HEK293 (cell line): Measurements from ENCODE around the gene PDE1B.

GRCh38 chr12:53757082-53757610 lies 29.9 kb upstream of the CALCOCO1 start:
- PRO-cap: no peak
- RRBS, 2 experiments: 3% methylated on average over 6 of the region's 17 CpGs

GRCh38 chr12:53806502-53806909 lies 79.3 kb upstream of the CALCOCO1 start:
- PRO-cap: bidirectional peak, plus-strand start at chr12:53806785, minus-strand start at chr12:53806574
- RRBS, 2 experiments: no CpG with 5 or more reads among the region's 6 CpGs

GRCh38 chr12:53868376-53868888 lies 70.2 kb upstream of the HOXC13 start:
- PRO-cap: no peak
- RRBS, 2 experiments: no CpG with 5 or more reads among the region's 5 CpGs

GRCh38 chr12:53952358-53952631 lies 2.4 kb upstream of the HOXC12 start:
- PRO-cap: no peak
- RRBS, 2 experiments: no CpG with 5 or more reads among the region's 10 CpGs

DNA sequence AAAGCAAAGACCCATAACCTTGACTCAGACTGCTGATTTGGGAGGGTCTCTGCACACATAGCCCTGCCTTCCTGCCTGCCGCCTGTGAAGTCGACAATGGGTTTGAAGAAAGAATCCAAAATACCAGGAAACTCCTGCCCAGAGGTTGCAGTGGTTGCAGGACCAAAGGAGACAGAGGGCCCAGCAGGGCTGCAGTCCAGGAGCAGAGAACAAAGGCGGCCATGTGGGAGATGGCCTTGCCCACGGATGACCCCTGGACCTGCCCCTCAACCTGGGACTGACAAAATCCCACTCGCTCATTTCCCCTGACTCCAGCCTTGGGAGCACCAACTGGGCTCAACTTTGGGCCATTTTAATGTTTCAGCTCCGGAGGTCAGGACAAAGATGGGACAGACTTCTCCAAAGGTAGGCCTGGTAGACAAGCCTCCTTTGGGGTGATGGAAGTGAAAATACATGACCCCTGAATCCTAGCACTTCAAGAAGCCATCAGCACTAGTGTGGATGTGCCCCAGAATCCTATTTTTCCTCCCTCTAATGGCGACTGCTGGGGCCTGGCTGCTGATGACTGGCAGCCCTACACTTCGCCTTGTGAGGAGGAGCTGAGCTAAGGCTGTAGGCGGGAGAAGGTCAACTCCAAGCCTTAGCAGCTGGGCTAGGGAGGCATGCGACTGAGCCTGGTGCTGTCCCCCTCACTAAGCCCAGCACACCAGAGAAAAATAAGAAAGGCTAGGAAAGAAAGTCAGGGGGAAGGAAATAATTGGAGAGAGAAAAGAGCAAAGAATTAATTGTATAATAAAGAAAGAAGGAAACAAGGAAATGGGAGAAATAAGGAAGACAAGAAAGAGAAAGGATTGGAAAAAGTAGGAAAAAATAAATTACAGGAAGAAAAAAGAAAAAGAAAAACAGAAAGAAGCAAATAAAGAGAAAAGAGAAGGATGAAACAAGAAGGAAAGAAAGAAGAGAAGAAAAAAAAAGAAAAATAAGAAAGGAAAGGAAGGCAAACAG lies 4.9 kb upstream of the HOXC10 start:
- PRO-cap: no peak
- RRBS, 2 experiments: no CpG with 5 or more reads among the region's 10 CpGs

DNA sequence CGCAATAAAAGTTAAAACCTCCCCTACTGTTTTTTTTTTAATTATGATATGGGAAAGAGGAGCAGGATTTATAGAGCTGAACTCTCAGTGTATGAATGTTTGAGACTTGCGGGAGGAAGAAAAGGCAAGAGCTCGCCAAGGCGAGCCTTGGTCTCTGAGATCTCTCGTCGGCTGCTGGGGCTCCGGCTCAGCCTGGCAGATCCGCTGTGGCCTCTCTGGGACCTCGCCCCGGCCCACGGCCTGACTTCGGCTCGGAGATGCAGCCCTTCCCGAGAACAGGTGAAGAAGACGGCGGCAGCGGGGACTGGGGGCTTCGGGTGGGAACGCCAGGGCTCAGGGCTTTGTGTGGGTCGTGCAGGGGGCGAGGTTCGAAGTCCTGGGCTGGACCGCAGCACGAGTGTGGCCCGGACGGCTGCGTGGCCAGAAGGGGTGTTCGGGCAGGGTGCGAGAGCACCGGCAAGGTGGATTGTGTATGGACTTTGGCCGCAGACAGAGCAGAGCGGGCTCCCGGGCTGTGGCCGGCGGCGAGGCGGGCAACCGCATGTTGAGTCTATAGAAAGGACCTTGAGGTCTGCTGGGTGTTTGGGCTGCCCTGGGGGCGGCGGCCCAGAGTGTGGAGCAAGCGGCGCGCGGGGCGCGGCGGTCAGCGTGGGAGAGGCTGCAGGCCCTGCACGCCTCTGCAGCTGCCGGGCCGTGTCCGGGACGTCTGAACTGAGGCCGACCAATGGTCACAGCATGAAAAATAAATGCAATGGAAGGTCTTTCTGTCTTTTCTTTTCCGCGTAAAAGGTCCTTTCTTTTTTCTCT lies 5.8 kb upstream of the HOXC9 start:
- PRO-cap: unidirectional peak, plus-strand start at position 87 of the sequence; bidirectional peak, plus-strand start outside the sequence, minus-strand start at position 713 of the sequence
- RRBS, 2 experiments: 82 to 90% methylated on average over 13 of the region's 56 CpGs

GRCh38 chr12:54018575-54019516 lies 9.4 kb upstream of the HOXC6 start:
- PRO-cap: bidirectional peak, plus-strand start at chr12:54019197, minus-strand start at chr12:54019152; bidirectional peak, plus-strand start at chr12:54019306, minus-strand start at chr12:54019346
- RRBS, 2 experiments: 4 to 7% methylated on average over 3 to 4 of the region's 55 CpGs

- PRO-cap: bidirectional peak, plus-strand start at chr12:54037057, minus-strand start at chr12:54036998; bidirectional peak, plus-strand start at chr12:54037161, minus-strand start at chr12:54037157
- RRBS, 2 experiments: no CpG with 5 or more reads among the region's 9 CpGs
These were observed 4.1 kb downstream of the HOXC5 start for GRCh38 chr12:54036873-54037358.

DNA sequence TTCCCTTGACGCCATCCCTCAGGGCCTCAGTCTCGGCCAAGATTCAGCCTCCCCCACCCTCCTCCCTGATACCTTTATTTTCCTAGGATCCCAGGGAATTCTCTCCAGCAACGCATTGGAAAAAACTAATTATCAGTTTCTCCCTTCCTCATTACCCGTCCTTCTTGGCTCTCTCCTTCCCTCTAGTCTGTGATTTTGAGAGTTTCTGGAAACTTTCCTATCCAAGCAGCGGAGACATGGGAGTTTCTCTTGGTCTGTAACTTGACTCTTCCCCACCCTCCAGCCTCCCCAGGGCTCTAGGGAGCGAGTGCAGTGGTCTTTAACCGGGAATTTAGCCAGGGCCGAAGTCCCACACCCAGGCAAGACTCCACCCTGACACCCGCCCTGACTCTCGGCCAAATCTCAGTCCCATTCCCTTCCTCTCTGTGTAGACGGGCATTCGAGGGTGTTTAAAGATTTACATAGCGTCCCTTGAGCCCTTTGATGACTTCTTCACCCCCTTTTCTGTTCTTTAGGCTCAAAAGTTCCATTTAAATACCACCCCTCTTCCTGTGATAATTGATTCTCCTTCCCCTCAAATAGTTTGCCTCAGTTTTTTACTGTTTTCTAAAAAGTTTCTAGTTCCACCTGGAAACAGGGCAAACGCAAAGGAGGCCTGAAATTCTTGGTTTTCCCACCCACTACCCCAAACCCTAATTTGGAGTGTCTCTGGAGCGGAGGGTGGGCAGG lies 6.8 kb downstream of the HOXC5 start:
- PRO-cap: bidirectional peak, plus-strand start at position 325 of the sequence, minus-strand start at position 191 of the sequence
- RRBS, 2 experiments: no CpG with 5 or more reads among the region's 15 CpGs

DNA sequence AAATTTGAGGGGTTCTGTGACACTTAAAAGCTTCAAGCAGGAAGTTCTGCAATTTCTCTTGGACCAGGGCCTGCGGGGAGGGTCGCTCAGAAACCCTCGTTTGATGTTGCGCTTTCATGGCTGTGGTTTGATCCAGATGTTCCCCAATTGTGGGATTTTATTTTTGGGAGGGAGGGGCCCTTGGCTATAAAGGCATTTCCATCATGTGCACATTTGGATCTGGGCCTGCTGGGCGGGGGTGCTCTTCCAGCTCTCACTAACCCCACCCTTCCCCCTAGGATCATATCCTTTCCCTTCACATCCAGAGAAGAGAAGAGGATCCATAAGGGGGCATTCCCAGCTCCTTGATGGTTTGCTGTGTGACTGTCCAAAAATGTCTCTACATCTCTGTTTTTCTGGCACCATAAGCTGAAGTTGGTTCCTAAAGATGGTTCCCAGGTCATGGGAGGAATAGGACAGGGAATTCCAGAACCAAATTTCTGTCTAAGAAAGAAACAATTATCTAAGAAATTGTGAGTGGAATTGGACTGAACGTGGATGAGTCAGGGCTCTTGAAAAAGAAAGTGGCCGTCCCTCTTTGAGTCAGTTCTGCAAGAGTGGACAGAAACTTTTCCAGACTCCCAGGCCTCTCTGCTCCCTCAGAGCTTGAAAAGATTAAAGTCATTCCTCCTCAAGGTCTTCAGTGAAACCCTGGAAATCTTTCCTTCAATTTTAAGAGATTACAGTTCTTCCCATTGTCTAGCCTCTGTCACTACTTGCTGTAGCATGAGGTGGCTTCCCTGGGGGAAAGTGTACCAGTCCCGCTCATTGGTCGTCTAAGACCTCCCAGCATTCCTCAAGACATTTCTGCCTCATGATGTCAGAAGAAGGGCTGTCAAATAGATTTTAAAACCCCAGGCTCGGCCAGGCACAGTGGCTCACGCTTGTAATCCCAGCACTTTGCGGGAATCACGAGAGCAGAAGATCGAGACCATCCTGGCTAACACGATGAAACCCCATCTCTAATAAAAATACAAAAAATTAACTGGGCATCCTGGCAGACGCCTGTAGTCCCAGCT lies 47.0 kb downstream of the SMUG1 start:
- PRO-cap: no peak
- RRBS, 2 experiments: no CpG with 5 or more reads among the region's 16 CpGs

DNA sequence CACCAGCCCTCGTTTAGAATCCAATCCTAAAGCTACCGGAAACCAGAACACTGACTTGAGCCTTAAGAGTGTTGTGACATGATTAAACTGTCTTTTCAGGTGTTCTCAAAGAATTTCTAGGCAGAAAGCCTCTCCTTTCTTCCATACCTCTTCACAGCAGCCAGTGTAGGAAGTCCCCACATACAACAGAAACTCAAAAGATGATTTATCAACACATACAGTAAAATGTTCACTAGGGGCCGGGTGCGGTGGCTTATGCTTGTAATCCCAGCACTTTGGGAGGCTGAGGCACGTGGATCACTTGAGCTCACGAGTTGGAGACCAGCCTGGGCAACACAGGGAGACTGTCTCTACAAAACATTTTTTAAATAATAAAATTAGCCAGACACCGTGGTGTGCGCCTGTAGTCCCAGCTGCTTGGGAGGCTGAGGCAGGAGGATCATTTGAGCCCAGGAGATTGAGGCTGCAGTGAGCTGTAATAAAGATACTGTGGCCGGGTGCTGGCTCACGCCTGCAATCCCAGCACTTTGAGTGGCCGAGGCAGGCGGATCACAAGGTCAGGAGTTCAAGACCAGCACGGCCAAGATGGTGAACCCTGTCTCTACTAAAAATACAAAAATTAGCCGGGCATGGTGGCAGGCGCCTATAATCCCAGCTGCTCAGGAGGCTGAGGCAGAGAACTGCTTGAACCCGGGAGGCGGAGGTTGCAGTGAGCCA lies 44.8 kb upstream of the SMUG1 start:
- PRO-cap: no peak
- RRBS, 2 experiments: no CpG with 5 or more reads among the region's 17 CpGs

DNA sequence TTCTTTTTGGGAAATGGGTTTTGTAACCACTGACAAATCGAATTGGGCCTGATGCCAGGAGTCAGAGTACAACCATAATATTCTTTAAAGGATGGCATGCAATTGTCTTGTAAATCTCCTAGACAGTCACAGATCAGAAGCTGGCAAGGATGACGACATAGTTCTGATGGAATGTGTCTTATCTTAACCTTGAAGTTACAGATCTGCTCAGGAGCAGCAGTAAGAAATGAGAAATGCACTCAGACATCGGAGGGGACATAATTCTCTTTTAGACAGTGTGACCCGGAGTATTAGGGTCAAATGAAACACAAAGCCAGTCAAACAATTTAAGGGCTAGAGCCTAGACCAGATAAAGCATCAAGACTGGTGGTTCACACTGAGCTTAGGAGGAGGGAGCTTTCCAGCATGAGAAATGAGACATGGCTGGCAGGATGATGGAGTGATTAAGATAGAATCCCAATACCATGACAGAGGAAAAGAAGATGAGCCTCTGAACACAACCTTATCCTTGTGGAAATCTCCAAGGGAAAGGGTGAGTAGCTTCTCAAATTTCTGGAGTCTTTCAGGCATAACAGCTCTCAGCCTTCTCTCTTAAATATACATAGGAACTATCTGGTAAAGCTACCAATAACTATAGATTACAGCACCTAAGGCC lies 17.4 kb downstream of the CBX5 start:
- PRO-cap: no peak
- RRBS, 2 experiments: no CpG with 5 or more reads among the region's 4 CpGs

DNA sequence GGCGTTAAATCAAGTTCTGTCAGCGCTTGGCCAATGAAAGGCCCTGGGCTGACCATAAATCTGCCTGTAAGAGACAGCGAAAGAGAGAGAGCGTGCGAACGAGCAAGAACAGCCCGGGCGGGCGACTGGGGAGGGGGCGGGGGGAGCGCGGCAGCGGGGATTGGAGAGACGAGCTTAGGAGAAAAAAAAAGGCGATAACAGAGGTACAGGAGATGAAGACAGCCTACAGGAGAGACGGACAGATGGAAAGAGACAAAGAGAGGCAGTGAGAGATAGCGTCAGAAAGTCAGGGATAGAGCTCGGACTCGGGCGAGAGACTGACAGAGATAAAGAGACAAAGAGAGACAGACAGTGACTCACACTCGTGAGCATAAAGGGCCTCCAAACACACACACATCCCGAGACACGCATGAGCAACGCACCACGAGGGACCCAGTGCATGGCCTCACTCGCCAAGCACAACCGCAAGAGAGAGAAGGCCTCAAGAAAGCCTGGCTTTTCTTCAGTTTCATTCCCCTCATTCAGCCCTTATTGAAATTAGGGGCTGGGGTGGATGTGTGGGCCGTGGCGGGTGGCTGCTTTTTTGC lies 4.9 kb downstream of the GPR84 start:
- PRO-cap: bidirectional peak, plus-strand start at position 206 of the sequence, minus-strand start outside the sequence; unidirectional peak, plus-strand start at position 390 of the sequence
- RRBS, 2 experiments: no CpG with 5 or more reads among the region's 29 CpGs

GRCh38 chr12:54388731-54390032 lies 4.6 kb upstream of the ZNF385A start:
- PRO-cap: no peak
- RRBS, 2 experiments: no CpG with 5 or more reads among the region's 10 CpGs

DNA sequence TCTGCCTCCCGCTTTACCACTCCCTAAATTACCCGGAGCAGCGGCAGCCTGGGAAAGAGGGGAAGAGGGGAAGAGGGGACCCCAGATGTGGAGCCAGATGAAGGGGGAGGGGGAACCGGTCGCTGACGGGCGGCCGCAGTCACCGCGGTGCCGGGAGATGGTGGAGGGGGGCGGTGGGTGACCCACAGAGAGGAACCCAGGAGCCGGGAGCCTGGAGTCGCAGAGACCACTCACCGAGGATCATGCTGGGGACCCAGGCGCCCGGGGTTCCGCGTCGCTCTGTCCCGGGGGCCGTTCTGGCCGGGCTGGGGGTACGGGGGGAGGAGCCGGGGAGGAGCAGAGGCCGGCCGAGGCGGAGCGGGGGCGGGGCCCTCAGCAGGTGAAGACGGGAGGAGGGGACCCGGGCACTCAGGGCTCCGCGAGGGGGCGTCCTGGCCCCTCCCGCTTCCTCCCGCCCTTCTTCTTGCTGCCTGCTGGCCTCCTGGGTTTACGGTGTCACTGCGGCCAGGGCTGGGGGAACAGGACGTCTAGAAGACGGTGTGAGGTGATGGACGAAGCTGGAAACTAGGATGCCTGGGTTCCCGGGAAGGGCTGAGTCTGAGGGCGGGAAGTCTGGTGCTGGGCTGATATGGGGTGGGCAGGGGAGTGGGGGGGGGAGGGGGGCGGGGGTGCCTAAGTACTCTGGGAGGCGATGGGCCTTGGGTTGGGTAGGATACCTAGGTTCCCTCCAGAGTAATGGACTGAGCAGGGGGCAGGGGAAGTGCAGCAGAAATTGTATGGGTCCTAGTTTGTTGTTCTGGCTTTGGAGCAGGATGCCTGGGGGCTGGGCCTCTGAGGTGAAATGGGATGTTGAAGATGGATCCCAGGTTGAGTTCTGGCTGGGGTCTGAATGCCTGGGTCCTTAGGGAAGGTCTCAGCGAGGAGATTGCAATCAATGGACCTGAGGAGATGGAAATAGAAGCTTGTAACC lies 6.8 kb upstream of the ZNF385A start:
- PRO-cap: bidirectional peak, plus-strand start at position 495 of the sequence, minus-strand start at position 298 of the sequence
- RRBS, 2 experiments: 2 to 7% methylated on average over 23 of the region's 47 CpGs

DNA sequence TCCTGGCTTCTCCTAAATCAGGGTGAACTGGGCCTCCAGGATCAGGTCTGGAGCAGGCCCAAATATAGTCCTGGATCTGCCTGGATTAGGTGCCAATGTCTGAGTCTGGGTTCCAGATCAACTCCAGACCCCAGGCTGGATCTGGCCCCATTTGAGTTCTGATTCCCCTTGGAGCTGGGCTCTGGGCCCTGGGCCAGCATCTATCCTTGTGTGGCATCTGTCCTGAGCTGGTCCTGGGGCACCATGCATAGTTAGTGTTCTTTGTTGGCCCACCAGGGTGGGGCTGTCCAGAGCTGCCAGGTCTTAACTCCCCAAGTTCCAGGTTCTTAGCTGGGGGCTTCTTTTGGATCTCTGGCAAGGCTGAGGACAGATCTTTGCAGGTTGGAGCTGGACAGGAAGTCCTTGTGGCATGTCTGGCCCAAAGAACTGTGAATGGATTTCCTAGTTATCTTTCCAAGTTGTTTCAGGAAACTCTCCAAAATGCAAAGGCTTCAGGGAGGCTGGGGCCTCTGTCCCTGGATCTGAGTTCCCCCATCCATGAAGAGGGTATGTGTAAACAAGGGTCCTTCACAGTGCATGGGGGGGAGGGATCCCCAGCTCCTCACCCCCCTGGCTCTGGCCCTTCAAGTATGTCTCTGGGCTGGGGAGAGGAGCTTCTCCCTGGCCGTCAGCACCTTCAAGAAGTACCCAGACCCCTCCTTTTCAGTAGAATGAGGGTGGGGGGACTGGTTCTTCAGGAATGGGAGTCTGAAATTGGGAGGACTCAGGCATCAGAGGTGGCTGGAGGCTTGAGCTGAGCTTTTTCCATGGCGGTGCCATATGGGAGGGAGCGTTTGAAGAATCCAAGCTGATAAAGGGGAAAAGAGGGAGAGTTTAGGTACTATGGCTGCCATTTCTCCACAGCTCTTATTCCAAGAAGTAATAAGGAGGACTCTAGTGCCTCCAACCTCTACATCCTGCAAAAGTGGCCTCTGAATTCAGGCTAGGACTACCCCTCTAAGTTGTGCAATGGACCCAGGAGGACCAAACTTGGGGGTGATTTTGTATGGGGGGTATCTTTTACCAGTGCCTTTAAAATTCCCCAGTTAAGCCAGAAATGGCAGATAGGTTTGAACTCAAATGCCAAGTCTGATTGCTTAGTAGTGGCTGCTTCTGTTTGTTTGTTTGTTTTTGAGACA lies 11.4 kb upstream of the ZNF385A start:
- PRO-cap: no peak
- RRBS, 2 experiments: no CpG with 5 or more reads among the region's 3 CpGs

GRCh38 chr12:54397770-54398766 lies 13.5 kb upstream of the ZNF385A start:
- PRO-cap: no peak
- RRBS, 2 experiments: no CpG with 5 or more reads among the region's 11 CpGs

DNA sequence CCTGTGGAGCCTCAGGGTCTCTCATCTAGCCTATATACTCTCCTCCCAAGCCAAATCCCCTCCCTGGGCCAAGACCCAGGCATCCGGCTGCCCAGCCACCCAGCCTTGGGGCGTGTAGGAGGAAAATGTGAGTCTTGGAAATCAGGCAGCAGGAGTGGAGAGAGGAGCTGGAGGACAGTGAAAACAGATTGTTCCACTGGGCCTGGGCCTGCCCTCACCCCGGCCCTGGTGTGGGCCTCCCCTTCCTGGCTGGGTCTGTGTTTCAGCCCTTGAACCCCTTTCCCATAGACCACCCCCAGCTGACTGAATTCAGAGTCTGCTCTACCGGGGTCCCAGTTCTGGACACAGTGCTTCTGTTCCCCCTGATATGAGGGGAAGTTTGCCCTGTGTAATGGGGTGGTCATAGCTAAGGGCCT lies 6.7 kb downstream of the ITGA5 start:
- PRO-cap: no peak
- RRBS, 2 experiments: 100% methylated on average over 1 of the region's 4 CpGs; no CpG with 5 or more reads in 1 of the 2 experiments

GRCh38 chr12:54548977-54549769 lies at the start of gene PDE1B:
TSS of gene PDE1B (plus strand) at chr12:54549601.
- PRO-cap: bidirectional peak, plus-strand start at chr12:54549393, minus-strand start at chr12:54549419; bidirectional peak, plus-strand start at chr12:54549543, minus-strand start at chr12:54549474
- RRBS, 2 experiments: 1 to 2% methylated on average over 7 of the region's 47 CpGs

GRCh38 chr12:54560317-54560871 lies 11.0 kb downstream of the PDE1B start:
- PRO-cap: no peak
- RRBS, 2 experiments: no CpG with 5 or more reads among the region's 14 CpGs